Parotid gland (tissue), 1 donor: ENCODE measurements around a stretch of chr16.

- PRO-cap, result no peak
These were observed 12.5 kb upstream of the UBE2I start for GRCh38 chr16:1296731-1297562.

DNA sequence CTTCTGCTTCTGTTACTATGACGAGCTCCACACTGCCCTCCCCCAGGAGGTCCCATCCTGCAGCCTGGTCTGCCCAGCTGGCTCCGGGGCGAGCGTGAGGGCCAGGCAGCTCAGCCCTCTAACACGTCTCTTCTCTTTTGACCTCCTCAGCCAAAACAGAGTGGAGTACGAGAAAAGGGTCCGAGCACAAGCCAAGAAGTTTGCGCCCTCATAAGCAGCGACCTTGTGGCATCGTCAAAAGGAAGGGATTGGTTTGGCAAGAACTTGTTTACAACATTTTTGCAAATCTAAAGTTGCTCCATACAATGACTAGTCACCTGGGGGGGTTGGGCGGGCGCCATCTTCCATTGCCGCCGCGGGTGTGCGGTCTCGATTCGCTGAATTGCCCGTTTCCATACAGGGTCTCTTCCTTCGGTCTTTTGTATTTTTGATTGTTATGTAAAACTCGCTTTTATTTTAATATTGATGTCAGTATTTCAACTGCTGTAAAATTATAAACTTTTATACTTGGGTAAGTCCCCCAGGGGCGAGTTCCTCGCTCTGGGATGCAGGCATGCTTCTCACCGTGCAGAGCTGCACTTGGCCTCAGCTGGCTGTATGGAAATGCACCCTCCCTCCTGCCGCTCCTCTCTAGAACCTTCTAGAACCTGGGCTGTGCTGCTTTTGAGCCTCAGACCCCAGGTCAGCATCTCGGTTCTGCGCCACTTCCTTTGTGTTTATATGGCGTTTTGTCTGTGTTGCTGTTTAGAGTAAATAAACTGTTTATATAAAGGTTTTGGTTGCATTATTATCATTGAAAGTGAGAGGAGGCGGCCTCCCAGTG is 8.7 kb upstream of the BAIAP3 start:
- PRO-cap, result no peak

DNA sequence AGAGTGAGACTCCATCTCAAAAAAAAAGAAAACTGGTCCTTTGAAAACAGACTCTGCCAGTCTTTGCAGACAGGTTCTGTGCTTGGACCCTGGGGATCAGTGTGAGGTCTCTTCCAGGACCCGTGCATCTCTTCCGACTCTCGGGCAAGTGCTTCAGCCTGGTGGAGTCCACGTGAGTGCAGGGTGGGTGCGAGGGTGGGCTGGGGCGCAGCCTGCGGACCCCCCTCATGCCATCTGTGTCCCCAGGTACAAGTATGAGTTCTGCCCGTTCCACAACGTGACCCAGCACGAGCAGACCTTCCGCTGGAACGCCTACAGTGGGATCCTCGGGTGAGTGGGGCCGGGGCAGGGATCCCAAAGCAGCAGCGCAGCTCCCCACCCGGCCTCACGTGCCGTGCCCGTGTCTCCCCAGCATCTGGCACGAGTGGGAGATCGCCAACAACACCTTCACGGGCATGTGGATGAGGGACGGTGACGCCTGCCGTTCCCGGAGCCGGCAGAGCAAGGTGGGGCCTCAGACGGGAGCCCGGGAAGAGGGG is 10.0 kb downstream of the GNPTG start:
- PRO-cap, result no peak

DNA sequence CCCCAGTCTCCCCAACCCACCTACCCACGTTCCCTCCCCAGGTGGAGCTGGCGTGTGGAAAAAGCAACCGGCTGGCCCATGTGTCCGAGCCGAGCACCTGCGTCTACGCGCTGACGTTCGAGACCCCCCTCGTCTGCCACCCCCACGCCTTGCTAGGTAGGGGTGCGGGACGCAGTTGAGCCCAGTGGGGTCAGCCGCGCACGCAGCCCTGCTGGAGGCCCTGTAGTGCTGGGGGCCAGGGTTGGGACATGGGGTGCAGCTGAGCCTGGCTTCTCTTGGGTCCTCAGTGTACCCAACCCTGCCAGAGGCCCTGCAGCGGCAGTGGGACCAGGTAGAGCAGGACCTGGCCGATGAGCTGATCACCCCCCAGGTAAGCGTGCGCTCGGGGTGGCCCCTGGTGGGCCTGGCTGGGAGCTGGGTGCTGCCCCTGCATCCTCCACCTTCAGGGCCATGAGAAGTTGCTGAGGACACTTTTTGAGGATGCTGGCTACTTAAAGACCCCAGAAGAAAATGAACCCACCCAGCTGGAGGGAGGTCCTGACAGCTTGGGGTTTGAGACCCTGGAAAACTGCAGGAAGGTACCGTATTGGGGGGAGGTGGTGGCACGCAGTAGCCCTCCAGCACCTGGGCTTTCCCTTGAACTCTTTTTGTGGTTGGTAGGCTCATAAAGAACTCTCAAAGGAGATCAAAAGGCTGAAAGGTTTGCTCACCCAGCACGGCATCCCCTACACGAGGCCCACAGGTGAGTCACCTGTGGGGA is 10.6 kb downstream of the GNPTG start:
- PRO-cap, result no peak

DNA sequence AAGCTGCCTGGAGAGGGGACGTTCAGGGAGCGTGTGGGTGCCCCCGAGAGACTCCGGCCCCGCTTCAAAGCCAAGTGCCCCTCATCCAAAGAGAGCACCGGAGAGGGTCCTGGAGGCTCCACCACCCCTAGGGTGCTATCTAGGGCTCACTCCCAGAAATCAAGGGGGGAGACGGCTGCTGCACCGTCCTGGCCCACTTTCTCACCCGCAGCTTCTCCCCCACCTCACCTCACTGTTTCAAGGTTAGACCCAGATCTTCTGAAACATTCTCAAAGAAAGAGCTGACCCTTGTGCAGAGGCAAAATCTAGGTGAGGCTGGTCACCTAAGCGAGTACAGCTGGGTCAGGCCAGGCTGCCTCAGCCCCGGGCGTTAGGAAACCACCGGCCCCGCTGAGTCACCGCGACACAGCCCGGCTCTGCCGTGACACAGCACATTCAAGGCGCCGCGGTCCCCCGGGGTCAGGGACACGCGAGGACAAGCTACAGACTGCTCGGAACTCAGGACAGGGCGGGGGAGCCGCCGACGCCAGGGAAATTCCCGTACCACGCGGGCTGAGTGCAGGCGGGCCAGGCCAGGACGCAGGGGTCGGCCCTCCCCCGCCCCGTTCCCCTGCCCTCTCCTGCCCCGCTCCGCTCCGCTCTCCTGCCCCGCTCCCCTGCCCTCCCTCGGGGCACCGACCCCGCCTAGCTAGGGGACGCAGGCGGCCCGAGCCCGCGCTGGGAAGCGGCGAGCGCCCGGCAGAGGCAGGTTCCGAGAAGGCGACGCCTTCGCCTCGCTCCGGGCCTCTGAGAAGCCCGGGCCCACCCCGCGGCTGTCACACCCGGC is 27.2 kb downstream of the GNPTG start:
- PRO-cap, result no peak

GRCh38 chr16:1428488-1428992 is 2.3 kb upstream of the PERCC1 start:
- PRO-cap, result no peak

DNA sequence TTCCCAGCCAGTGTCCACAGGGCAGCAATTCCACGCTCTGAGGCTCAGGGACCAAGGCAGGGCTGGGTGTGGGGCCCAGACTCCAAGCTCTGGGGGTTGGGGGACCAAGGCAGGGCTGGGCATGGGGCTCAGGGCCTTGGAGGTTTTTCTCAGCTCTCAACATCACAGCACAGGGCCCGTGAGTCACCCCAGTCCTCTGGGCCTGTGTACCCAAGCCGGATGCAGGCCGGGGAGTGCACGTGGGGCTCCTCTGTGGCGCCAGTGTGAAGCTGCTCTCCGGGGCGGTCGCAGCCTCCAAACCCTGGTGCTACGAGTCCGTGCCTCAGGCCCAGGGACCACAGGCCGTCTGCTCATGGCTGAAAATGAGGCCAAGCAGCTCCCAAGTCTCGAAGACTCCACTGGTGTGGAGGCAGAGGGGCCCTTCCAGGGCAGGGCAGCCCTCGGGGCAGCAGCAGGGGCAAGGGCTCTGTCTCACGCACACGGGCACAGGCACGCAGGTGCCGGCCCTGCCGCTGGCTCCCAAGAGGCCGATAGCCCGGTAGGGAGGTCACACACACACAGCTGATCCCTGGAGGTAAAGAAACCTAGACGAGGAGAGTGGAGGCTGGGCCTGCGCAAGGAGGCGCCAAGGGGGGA is 1.6 kb upstream of the CCDC154 start:
- PRO-cap, result no peak

DNA sequence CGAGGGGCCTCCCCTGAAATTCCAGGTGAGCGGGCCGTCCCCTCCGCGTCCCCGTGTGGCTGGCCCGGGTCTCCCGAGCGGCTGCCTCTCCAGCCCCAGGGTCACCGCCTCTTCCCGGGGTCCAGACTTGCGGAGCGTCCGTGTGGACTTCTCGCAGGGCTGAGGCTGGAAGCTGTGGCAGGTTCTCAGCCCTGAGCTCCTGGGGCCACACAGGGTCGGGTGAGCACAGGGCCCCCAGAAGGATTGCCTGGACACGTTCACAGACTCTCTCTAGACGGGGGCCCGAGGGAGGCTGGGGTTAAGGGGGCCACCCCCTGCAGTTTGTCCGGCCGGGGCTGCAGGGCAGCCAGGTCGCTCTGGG is 7.5 kb downstream of the TELO2 start:
- PRO-cap, result no peak

DNA sequence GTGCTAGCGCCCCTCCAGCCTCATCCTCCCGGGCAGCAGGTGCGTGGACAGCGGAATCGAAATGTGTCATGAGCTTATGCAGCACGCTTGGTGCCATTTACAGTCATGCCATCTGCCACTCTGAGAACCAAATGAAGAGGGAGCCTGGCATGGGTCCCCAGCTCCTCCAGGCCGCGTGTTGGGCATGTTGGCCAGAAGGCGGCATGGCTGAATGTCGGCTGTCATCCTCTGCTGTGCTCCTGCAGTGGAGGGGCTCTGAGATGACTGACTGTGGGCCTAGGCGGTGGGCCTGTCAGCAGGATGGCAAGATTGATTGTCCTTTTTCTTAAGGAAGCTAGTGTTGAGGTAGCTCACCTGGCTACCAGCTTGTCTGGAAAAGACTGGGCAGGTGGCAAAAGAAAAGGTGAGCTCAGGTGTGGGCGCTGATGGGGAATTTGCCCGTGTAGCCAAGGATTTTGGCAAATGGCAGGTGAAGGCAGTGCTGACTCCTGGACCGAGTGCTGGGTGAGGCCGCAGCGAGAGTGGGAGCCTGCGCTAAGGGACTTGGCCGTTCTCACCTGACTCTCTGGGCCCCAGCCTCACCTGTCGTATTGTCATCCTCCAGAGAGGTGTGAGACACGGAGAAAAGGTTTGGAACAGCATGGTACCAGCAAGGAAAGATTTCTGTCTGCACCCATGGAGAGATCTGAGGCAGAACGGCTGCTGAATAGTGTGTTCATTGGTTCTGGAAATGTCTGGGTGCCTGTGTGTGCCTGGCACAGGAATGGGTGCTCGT is 31.7 kb downstream of the CRAMP1 start:
- PRO-cap, result no peak

GRCh38 chr16:1689015-1689822 is 11.1 kb downstream of the JPT2 start:
- PRO-cap, result no peak

- PRO-cap, result no peak
These were observed 1.5 kb downstream of the MAPK8IP3 start for GRCh38 chr16:1707429-1707915.

GRCh38 chr16:1933032-1933819 is 9.8 kb downstream of the MSRB1 start:
- PRO-cap, result no peak

- PRO-cap, result no peak
These were observed 2.5 kb downstream of the MSRB1 start for GRCh38 chr16:1940102-1941228.

GRCh38 chr16:1963577-1963771 is 1.2 kb downstream of the RPS2 start:
- PRO-cap, result no peak

GRCh38 chr16:1996824-1997811 is 7.3 kb downstream of the SYNGR3 start:
- PRO-cap, result no peak

GRCh38 chr16:2020523-2021181 is 1.1 kb downstream of the NPW start:
- PRO-cap, result no peak

- PRO-cap, result bidirectional peak, plus-strand start at chr16:2033123, minus-strand start at chr16:2033031; unidirectional peak, plus-strand start at chr16:2033636
These were observed 6.5 kb downstream of the NHERF2 start for GRCh38 chr16:2032900-2033827.

DNA sequence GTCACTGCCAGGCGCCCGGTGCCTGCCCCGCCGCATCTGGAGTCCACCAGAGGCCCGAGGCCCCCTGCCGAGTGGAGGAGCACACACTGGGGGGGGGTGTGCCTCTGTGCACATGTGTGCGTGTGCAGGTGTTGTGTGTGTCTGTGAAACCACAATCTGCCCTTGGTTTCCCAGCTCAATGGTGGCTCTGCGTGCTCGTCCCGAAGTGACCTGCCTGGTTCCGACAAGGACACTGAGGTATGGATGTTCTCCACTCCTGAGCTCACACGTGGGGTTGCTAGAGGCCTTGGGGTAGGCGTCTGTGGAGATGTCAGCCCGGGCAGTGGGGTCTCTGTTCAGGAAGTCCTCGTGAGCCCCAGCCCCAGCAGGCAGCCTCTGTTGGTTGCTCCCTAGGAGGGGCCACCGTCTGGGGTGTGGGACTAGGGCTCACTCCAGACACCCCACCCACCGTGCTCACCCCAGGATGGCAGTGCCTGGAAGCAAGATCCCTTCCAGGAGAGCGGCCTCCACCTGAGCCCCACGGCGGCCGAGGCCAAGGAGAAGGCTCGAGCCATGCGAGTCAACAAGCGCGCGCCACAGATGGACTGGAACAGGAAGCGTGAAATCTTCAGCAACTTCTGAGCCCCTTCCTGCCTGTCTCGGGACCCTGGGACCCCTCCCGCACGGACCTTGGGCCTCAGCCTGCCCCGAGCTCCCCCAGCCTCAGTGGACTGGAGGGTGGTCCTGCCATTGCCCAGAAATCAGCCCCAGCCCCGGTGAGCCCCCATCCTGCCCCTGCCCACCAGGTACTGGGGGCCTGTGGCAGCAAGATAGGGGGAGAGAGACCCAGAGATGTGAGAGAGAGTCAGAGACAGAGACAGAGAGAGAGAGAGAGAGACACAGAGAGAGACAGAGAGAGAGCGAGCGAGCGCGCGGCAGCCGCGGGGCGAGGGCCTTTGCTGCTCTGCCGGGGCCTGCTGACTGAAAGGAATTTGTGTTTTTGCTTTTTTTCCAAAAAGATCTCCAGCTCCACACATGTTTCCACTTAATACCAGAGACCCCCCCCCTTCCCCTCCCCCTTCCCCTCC is 9.9 kb downstream of the NTHL1 start:
- PRO-cap, result no peak

DNA sequence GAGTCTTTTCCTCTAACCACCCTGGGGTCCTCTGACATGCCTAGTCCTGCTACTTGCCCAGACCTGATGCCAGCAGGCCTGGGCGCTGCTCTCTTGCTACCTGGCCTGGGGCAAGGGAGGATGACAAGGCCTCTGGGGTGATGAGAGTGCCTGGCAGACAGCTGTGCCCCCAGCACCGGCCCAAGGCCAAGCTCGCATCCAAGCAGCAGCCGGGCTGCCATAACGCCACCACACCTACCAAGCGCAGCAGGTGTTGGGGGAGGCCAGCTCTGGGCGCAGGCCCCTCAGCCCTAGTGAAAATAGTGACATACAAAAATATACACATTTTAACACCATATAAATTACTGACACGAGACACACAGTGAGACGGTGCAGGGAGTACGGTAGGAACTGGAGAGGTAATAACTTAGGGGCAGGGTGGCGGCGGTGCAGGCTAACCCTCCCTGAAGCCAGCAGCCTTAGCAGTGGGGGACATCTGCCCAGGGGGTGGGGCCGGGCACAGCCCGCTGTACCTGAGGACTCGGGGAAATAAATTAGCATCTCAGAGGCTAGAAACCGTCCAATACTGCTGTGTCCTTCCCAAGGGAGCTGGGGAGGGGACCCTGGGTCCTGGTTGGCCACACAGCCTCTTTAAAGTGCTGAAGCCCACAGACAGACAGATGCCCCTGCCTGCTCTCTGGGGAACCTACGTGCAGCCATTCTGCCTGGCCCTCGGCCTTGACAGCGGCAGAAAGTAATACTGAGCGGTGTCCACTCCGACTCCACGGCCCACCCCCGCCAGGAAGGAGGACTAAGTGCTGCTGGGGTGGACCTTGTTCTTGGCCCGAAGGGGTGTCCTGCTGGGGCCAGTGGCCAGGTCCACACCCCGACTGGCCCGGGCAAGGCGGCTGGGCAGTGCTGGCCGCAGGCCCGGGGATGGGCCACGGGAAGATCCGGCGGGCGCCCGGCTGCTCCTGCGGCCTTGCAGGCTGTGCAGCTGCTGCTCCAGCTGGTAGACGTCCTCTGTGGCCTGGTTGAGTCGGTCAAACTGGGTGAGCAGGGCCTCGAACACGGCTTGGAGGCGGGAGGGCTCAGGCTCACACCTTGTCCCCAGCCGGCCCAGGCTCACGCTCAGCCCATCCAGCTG is 41.5 kb downstream of the TSC2 start:
- PRO-cap, result no peak

DNA sequence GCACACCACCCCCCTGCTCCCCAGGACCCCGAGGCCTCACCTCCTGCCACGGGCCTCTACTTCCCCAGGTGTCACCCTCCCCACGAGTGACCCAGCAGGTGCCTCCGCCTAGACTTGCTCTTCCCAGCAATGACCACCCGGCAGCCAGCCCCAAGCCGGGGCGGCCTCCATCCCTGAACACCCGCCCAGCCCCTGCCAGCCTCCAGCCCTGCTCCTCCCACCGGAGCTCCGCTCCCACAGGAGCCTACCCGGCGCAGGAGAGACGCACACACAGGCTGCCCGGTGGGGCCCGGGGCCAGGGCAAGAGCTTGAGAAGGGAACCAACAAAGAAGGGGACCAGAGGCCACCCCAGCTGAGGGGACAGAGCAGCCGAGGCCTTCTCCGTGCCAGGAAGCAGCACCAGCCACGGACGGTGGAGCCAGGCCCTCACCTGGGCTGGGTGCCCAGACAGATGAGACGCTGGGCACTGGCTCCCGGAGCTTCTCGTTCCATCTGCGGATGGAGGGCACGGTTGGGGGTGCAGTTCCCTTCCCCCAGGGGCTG is 13.9 kb downstream of the PKD1 start:
- PRO-cap, result no peak